Monocyte (primary cell): Measurements from ENCODE around the gene GLRX.

- PRO-cap, 2 experiments, result no peak in any of the 2 experiments
These were observed 815.8 kb upstream of the ARRDC3 start for GRCh38 chr5:92198939-92199342.

DNA sequence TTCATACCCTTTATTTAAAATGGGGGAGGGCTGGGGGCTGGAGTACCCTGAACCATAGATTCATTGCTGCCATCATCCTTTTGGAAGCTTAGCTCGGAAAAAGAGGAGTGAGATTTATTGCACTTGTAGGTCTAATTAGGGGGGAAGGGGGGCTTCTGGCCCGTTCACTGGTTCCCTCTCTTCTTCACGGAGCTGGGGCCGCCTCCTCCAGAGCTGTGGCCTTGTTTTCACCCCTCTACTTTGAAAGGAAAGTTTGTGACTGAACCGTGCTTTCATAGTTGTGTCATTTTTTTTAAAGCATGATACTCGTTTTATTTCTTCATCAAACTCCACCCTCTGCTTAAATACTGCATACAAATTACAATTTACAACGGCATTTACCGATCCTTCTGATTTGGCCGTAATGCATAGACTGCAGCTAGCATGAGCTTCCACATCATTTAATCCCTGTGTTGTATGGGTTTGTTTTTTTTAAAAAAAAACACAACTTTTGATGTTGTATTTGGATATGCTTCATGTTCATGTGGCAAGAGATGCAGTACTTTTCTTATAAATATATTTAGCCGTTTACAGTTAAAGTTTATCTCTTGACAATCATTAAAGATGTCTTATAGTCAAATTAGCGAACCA is 3.0 kb downstream of the NR2F1 start:
- PRO-cap, 2 experiments, result no peak in any of the 2 experiments

DNA sequence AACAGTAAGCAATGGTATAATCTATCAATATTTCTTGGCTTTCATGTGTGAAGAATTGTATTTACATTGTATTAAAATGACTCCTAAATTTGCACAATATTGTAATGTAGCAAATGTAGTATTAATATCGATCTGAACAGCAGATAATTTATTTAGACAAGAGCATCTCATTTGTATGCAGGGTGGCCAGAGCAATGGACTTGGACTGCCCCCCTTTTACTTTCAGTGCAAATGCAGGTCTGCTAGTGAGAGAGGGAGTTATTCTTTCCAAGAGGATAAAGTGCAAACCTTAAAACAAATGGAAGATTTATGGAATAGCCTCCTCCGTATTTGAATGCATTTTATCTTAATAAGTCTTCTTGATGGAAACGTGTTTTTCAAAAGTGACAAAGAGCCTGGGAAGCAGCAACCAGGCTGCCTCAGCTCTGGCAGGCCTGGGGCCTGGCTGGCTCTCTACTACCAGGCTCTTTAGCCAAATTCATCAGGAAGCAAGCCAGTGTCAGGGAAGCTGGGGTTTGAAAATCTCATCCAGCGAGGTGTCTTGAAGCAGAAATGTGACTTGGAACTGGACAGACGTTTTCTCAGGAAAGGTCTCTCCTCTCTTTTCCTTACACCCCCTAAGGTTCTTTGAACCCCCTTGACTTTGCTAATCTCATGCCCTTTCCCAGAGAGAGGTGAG is 6.8 kb downstream of the NR2F1 start:
- PRO-cap, 2 experiments, result no peak in any of the 2 experiments

- PRO-cap, 2 experiments, result no peak in any of the 2 experiments
These were observed 12.1 kb downstream of the NR2F1 start for GRCh38 chr5:93594753-93595908.

GRCh38 chr5:93607265-93607754 is 24.3 kb downstream of the NR2F1 start:
- PRO-cap, 2 experiments, result no peak in any of the 2 experiments

DNA sequence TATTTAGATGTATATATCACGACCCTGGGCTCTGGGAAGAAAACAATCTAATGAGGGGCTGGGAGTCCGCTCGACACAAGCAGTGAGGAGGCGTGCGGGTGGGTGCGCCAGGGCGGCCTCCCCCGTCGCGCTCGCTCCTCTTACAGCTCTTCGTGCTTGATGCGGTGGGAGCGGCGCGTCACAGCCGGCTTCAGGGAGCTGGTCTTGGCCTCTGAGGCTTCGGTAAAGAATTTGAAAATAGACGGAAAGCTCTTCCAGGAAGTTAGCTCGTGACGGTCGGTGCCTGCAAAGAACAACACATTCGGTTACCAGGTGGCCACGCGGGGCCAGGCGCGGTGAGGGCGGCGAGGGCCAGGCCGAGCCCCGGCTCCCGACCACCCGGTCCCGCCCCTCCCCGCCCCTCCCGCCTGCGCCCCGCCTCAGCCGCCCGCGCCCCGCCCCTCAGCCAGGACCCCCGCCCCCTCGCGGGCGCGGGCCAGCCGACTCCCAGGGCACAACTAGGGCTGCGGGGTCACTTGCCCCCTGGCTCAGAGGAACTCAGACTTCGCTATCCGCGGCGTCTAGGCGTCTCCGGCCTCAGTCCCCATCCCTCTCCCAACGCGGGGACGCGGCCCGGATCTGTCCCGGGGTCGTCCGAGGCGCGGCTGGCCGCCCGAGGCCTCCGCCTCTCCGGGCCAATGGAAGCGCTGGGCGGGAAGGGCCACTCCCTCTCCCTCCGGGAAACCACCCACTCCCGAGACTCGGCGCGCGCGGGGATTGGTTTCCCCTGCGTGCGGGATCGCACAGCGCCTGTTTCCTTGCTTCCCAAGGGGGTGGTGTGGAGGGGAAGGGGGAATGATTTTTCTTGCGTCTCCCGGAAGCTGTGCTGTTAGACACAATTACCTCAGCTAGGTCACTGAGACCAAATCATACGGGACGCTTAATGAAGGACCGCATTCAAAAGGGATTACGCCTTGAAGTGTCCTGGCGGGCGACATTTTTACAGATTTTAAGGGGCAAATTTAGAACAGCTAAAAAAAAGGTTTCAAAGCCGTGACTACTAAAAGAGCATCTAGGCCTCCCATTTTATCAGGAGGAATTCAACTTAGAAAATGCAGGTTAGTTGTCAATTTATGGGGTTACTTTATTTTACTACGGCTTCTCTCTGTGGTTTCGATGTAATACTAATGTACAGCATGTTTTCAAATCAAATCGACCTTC is 38.2 kb downstream of the NR2F1 start:
- PRO-cap, 2 experiments, result no peak in any of the 2 experiments

DNA sequence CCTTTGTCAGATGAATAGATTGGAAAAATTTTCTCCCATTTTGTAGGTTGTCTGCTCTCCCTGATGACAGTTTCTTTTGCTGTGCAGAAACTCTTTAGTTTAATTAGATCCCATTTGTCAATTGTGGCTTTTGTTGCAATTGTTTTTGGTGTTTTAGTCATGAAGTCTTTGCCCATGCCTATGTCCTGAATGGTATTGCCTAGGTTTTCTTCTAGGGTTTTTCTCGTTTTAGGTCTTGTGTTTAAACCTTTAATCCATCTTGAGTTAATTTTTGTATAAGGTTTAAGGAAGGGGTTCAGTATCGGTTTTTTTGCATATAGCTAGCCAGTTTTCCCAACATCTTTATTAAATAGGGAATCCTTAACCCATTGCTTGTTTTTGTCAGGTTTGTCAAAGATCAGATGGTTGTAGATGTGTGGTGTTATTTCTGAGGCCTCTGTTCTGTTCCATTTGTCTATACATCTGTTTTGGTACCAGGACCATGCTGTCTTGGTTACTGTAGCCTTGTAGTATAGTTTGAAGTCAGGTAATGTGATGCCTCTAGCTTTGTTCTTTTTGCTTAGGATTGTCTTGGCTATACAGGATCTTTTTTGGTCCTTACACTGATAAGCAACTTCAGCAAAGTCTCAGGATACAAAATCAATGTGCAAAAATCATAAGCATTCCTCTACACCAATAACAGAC is 221.8 kb upstream of the FAM172A start:
- PRO-cap, 2 experiments, result no peak in any of the 2 experiments

- PRO-cap, 2 experiments, result no peak in any of the 2 experiments
These were observed 250.4 kb upstream of the FAM172A start for GRCh38 chr5:94361695-94362408.

- PRO-cap, 2 experiments, result no peak in any of the 2 experiments
These were observed 98.0 kb downstream of the KIAA0825 start for GRCh38 chr5:94520333-94520945.

DNA sequence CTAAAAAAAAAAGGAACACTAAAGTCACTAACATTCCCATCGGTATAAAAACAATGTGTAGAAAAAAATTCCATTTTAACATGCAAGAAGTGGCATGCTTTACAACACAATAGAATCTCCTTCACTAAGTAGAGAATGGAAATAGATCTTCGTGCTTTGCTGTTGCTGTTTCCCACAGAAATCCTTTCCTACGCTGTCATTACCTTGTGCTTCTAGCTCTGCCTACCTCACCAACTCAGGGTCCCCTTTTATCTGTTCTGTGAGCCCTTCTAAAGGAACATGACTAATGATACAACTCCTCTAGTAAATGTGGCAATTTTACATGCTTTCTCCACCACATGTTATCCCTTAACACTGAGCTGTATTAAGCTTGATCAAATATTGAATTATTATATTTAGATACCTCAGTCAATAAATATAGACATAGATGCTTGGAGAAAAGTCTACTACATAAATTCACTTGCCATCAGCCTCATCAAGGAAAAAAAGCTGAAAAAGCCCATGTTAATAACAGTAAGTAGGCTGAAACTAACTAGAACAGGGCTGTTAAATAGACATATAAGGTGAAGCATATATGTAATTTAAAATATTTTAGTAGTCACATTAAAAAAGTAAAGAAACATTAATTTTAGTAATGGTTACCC is 202.8 kb downstream of the MCTP1 start:
- PRO-cap, 2 experiments, result peak in 1 of 2 experiments; most common minus-strand start position 224 of the sequence (in 1)

DNA sequence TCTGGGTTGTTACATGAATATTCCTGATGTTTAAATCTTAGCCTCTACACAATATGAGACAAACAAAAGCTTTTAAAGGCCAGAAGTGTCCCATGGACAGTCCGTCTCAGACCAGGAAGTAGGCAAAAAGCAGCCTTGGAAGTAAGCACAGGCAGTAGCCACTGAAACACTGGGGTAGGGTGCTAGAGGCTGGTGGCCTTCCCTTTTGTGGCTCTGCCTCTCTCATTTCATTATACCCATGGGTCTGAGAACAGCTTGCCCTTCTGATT is 197.4 kb downstream of the MCTP1 start:
- PRO-cap, 2 experiments, result peak in 1 of 2 experiments; most common minus-strand start position 131 of the sequence (in 1)

GRCh38 chr5:95138344-95138868 is 146.5 kb downstream of the MCTP1 start:
- PRO-cap, 2 experiments, result no peak in any of the 2 experiments

DNA sequence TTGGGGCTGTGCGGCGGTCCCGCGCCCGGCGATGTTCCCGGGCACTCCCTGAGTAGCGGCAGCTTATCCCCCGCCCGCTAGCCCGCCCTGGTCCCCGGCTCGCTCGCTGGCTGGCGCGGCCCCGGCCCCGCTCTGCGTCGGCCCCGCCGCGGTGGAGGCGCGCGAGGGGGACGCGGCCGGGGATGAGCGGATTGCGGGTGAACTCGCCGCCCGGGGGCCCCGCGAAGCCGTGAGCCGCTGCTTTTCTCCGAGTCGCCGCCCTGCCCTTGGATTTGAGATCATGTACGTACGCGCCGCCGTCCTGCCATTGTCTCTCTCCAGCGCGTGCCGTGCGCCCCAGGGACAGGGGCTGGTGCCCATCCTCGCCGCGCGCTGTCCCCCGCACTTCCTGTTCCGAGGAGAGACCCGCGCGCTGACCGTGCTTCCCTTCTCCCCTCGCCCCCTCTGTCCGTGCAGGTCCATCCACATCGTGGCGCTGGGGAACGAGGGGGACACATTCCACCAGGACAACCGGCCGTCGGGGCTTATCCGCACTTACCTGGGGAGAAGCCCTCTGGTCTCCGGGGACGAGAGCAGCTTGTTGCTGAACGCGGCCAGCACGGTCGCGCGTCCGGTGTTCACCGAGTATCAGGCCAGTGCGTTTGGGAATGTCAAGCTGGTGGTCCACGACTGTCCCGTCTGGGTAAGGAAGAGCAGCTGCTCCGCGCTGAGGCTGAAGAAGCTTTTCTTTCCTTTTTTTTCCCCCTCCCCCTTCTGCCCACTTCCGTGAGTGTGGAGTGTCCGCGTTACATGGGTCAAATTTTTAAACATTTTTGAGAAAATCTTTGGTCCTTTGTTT is 486 bp downstream of the RHOBTB3 start:
- PRO-cap, 2 experiments, result no peak in any of the 2 experiments

DNA sequence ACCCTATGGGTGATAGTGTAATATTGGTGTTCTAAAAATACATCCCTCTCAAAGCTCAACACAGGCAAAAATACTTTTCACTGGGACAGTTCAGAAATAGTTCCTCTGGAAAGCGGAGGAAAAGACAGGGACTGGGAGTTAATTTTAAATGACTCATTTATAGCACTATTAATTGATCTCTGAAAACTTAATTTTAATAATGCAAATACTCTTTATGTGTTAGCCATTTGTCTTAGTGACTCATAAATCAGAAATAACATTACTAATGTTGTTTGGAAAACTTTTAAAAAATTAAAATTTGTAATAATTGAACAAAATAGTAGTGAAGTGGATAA is 1.3 kb downstream of the RHOBTB3 start:
- PRO-cap, 2 experiments, result no peak in any of the 2 experiments

DNA sequence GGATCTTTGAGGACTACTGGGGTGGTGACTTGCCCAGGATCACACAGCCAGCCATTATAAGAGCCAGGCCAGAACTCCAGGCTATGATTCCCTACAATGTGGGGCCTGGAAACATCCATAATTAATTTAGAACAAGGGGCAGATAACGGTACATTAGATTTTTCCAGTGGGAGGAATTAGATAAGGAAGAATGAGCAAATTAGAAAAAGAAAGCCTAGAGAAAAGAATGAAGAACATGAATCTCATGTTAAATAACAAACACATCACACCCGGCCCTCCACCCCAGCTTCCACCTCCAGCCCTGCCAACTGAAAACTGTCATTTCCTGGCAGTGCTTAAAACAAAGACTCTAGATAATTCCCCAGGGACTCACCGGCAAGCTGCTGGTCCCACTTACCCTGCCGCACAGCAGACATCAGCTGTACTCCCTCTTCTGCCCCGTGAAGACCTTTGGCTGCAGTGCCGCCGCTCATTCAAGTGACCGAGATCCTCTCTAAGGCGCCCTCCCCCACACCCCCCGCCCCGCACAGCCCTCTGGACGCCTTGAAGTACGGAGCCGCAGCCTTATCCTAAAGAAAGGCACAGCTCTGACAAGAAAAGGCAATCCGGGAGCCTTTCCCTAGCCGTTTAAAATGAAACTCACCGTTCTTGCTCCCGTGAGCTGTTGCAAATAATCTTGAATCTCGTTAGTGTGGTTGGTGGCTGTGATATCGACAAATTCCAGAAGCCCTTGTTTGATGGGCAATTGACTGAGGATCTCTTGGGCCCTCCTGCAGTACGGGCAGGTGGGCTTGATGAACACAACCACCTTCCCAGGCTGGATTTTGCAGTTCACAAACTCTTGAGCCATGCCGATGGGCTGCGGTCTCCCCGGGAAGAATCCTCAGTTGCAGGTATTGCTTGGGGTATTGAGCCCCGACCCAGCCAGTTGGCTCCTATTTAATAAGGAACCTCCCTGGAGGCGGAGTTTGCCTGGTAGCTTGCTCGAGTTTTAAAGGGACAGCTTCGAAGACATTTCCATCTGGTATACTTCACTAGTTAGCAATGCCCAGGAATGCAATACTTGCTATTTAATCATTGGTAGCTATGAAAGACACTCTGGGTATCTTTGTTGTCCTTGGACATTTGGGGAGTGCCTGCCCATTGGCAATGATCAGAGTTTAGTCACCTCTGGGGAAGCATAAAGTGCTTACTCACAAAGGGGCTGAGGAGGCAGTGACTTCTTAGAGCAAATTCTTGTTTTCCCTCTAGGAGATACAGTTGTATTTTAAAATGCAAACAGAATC is at the start of gene GLRX:
Gene GLRX (minus strand): TSS at position 914 of the 1,286 bp plus-strand sequence.
- PRO-cap, 2 experiments, result peak in 1 of 2 experiments; most common plus-strand start position 1,124 of the sequence (in 1); most common minus-strand start position 479 of the sequence (in 1)

GRCh38 chr5:95824582-95824741 is 1.9 kb upstream of the GLRX start:
- PRO-cap, 2 experiments, result no peak in any of the 2 experiments

GRCh38 chr5:95836440-95837326 is 14.2 kb upstream of the GLRX start:
- PRO-cap, 2 experiments, result no peak in any of the 2 experiments

- PRO-cap, 2 experiments, result peak in 2 of 2 experiments; most common plus-strand start chr5:95843468 (in 1); most common minus-strand start chr5:95843289 (in 1)
These were observed 20.6 kb upstream of the GLRX start for GRCh38 chr5:95842982-95843619.

DNA sequence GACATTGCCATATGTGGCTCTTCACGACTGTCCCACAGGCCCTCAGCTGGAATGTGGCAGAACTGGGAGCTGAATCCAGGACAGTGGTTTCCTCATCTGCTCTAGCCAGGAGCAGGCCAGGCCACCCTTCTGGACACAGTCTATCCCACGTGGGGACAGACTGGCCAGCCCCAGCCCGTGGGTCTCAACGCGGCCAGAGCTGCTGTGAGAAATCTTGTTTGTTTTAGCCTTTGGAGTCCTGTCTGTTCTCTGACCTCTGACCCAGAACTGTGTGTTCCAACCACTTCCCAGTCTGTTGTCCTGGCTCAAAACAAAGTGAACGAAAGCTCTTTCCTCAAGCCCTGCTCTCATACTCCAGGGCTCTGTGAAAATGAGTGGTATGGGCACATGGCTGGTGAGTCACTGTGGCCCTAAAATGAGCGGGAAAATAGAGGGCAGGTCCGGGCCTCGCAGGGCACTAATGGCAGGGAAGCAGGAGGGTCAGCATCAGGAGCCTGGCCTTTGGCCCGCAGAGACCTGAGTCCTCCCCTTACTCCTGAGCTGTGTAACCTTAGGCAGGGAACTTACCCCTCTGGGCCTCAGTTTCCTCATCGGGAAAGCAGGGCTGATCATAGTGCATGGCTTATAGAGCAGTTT is 34.8 kb upstream of the GLRX start:
- PRO-cap, 2 experiments, result no peak in any of the 2 experiments

GRCh38 chr5:95884017-95884610 is 61.6 kb upstream of the GLRX start:
- PRO-cap, 2 experiments, result peak in 2 of 2 experiments; most common minus-strand start chr5:95884188 (in 2)